Colon Carcinoma Metastatic in the Lung (tissue), 2 donors: ENCODE data around the gene KLHL2.

GRCh38 chr4:161650784-161651277 is 513.0 kb downstream of the FSTL5 start:
- PRO-cap, 2 experiments, result no peak in any of the 2 experiments

- PRO-cap, 2 experiments, result no peak in any of the 2 experiments
These were observed 34.3 kb downstream of the TMA16 start for GRCh38 chr4:163528678-163529271.

DNA sequence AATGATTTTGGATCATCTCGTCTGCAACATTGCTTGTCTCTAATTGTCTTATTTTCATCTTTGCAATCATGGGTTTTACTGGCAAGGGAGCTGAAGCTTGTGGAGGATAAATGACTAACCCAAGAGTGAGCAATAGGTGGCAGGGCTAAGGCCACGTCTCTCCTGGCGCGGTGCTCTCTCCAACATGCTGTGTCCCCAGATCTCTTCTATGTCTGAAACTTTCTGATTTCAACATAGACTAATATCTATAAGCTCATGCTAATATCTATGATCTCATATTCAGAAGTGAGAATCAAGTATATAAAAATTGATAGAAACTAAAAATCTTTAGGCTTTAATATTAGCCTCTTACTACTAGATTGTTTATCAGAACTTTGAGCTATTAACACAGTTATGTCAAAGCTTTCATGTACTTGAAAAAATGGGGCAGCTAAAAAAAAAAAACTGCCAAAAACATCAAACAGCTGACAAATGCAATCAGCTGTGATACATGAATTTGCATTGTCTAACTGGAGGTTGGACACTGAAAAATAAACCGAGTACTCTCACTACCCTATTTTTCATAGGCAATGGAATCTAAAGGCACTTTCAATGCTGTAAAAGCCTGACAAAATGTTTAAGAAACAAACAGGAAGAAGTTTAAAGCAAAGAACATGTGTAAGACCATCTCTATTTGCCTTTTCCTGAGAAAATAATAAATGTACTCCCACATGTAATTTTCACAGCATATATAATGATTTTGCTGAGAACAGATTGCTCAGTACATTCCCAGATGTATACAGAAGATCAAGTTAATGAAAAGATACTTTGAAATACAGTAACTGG is 169.2 kb downstream of the TMA16 start:
- PRO-cap, 2 experiments, result no peak in any of the 2 experiments

DNA sequence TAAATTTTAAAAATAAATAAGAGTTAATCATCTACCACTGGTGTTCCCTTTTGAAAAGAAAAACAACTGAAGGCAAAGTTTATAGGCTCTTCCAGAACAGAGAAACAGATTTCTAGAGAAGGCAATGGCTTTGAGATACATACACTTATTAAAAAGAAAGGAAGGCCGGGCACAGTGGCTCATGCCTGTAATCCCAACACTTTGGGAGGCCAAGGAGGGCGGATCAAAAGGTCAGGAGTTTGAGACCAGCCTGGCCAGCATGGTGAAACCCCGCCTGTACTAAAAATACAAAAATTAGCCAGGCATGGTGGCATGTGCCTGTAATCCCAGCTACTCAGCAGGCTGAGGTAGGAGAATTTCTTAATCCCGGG is 23.6 kb downstream of the TRIM75 start:
- PRO-cap, 2 experiments, result no peak in any of the 2 experiments

- PRO-cap, 2 experiments, result no peak in any of the 2 experiments
These were observed 23.9 kb upstream of the TMEM192 start for GRCh38 chr4:165136460-165136963.

DNA sequence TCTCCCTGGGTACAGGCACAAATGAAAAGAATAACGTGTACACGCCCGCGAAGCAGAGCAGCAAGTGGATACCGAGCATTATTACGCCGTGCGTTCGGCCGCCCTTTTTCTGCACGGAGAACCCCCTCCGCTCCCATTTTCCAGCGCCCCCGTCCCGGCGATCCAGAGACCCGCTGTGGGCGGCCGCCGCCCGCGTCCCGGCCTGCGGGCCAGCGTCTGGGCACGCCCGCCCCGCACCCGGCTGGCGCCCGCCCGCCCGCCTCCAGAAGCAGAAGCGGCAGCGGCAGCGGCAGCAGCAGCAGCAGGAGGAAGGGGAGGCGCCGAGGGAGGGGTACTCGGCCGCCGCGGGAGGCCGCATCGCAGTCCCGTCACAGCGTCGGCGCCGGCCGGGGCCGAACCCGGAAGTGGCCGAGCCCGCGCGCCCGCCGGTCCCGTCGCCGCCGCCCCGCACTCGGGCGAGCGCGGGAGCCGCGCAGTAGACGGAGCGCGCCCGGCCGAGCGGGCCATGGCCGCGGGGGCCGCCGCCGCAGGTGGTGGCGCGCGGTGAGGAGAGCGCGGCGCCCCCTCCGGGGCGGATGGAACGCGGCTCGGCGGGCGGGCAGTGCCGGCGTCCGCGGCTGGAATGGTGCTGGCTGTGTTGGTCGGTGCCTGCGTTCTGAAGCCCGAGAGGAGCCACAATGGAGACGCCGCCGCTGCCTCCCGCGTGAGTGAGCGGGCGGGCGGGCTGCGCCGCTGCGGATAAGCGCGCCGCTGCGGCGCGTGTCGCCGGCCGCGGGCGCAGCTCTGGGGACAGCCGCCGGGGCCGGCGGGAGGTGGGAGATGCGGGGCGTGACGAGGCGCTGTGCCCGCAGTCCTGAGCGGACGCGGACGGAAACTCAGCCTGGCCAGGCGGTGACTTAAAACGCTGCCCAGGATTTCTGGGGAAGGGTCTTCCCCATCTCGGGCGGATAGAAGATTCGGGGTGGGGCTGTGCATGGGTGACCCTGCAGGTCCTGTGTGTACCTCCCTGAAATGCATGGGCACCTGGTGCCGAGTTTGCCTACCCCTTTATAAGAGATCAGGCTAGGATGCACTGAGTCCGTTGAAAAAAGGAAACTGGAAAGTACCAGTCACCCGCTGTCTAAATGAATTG is at the start of gene KLHL2:
Gene KLHL2, plus strand, starts transcription at position 362 of the 1,132 bp plus-strand sequence.
- PRO-cap, 2 experiments, result peak in 2 of 2 experiments; most common plus-strand start position 458 of the sequence (in 1); most common minus-strand start position 264 of the sequence (in 2)

DNA sequence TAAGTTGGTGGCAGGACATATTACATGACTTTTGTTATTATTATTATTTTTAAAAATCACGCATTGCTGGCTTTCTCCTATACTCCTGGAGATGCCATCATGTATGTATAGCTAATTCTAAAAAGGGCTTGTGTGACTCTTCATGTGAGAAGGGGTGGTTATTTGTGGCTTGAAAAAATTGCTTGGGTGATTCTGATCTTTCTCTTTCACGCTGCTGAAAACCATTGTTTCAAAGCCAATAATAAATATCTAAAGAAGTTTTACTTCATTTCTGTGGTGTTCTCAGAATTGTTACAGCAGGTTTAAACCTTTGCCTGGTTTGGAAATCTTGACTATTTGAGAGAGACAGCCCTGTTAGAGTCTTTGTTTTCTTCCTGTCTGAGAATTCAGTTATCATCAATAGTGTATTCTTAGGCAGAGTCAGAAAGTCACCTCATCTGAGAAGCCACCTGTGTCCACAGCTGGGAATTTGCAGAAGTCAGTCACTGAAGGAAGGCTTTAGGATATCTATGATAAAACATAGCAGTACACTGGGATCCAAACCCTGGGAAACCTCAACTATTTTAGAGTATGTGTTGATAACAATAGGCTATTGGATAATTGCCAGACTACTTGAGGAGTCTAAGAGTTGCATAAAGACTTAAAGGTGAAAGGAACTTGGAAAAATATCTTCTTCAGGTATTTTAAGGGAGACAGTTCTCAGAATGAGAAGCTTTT is 8.6 kb downstream of the KLHL2 start:
- PRO-cap, 2 experiments, result no peak in any of the 2 experiments

- PRO-cap, 2 experiments, result peak in 1 of 2 experiments; most common plus-strand start chr4:165326947 (in 1)
These were observed 896 bp upstream of the MSMO1 start for GRCh38 chr4:165326462-165327084.

DNA sequence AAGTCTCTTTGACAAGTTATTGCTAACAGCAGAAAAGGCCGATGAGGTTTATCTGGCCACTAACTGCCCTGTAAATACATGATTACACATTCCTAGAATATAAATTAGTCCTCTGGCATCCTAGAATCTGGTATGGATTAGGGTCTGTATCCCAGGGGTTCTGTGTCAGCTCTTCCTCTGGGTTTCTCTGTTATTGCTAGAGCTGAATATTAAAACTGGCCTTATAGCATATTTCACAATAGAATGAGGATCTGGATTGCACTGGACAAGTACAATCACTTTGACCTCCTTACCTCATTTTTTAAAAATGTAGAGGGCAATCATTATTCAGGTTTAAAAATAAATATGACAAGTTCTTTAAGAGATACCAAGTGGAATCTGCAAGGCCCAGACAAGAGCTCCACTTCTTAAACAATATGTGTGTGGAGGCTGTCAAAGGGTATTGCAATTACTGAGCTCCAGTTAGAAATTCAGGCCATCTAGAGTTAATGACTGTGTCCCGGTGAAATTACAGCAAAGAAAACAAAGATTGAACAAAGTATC is 1.4 kb downstream of the PALLD start:
- PRO-cap, 2 experiments, result no peak in any of the 2 experiments

- PRO-cap, 2 experiments, result no peak in any of the 2 experiments
These were observed 72.2 kb downstream of the PALLD start for GRCh38 chr4:168568989-168569435.

- PRO-cap, 2 experiments, result no peak in any of the 2 experiments
These were observed 88.7 kb downstream of the PALLD start for GRCh38 chr4:168585438-168585967.

DNA sequence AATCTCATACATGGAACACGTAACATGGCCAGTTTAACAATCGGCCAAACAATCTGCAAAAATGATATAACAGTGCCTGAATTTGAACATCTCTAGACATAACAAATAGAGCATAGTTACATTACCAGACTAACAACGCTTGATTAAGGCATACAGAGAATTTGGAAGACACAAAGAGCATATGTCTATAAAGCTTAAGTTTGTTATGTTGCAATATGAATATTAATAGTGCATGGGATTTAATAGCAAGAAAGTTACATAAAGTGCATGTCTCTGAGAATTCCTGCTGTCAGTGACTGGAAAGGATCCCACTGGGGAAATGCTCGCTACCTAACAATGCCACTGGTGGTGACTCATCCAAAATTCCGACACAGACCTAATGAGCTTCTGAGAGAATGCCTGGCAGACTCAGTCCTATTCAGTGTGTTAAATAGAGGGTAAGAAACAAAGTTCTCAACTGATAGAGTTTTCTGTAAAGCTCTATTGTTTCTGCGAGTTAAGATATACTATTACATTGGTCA is 107.6 kb downstream of the PALLD start:
- PRO-cap, 2 experiments, result no peak in any of the 2 experiments

DNA sequence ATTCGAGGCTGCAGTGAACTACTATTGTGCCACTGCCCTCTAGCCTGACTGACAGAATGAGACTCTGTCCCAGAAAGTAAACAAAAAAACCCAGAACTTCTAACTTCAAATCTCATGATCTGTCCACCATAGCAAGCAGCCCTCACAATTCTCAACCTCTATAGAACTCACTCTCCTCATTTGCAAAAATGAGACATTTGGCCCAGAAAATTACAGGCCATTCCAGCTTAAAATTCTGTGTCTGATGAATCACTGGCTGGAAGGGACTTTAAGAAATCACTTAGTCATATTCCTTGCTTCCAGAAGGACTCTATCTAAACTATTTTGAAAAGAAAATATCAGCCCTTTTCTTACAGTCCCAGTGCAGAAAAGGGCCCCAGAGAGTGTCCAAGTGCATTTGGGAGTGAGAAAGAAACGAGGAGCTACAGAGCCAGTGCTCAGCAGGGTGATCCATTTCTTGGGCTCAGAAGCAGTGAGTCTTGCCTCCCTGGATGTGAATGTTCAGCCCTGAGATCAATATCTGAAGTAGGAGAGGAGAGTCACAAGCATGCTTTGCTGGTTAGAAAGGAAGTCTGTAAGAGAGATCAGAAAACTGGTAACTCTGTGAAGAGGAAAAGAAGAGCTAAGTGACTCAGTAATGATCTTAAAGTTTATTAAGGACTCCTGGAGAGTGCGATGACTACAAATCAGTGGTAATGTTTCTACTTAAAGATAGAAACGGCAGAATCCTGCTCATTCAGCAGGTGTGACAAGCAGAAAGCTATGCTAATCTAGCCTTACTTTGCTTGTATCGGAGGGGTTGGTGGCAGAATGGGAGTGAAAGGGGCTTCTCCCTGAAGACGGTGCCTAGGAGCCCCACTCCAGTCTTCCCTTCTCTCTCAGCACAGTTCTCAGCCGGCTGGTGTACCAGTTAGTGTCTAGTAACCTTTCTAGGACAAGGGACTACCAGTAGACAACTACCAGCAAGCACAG is 139.8 kb downstream of the PALLD start:
- PRO-cap, 2 experiments, result no peak in any of the 2 experiments

- PRO-cap, 2 experiments, result no peak in any of the 2 experiments
These were observed 168.8 kb downstream of the CBR4 start for GRCh38 chr4:168841175-168841729.

DNA sequence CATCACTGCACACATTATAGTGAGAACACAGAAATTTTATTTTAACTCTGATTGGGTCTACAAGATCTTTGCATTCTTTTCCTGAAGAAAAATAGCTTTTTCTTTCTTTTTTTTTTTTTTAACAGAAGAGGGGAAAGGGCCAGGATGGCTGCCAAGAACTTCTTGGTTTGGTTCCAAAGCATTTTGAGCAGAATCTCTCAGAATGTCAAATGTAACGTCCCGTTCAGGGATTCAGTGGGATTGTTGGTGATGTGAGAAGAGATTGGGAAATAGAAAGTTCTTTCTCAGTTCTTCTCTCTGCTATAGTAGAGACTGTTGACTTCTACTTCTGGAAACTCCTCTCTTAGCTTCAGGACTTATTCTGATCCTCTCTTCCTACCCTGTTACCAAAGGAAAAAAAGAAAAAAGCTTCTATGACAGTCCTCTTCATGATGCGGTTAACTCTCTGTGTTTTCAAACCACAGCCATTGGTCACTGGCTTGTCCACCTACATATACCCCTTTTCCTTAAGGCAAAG is 71.0 kb upstream of the CBR4 start:
- PRO-cap, 2 experiments, result no peak in any of the 2 experiments

DNA sequence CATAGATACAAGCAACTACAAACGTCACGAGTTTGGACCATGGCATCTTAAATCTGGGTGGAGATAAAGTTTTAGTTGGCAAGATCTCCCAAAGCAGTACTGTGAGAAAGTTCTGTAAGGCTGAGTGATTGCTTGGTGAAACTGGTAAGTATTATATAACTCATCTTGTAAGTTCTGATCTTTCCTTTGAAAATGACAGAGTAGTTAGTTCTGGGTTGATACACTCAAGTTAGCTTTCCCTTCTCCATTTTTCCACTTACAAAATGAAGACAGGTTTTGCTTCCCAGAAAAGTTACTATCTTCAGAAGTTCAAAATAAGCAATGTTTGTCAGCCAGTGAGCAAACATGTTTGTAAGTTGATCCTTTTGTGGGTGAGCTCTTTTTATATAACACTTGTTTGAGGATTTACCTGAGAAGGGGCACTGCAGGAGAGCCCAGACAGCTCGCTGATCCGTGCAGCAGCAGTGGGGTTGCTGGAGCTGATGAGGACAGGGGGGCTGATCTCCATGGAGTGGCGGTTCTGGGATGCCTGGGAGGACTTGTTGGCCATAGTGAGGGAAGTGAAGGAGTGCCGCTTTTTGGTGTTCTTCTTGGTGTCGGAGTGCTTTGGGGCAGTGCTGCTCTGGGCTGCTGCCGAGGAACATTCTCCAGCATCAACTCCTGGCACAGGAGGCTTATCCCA is 126.0 kb upstream of the CBR4 start:
- PRO-cap, 2 experiments, result no peak in any of the 2 experiments

DNA sequence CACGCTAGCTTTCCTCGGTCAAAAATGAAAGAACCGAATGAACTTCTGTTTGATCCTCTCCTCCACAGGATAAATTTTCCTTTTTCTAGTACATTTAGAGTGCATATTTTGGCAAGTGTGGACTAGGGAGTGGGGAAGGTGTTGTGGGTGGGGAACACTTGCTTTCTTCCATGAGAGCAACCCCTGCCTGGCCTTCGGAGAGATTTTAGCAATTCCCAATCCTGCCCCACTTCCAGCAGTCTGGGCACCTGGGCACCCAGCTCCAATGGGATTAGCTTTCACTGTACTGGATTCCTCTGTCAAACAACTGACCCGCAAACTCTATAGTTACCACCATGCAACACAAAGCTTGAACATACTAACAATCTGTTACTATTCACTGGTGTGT is 50.4 kb downstream of the SH3RF1 start:
- PRO-cap, 2 experiments, result no peak in any of the 2 experiments

GRCh38 chr4:169250862-169251285 is 19.9 kb downstream of the SH3RF1 start:
- PRO-cap, 2 experiments, result no peak in any of the 2 experiments

GRCh38 chr4:169259146-169259835 is 11.5 kb downstream of the SH3RF1 start:
- PRO-cap, 2 experiments, result no peak in any of the 2 experiments

GRCh38 chr4:169271854-169272140 is 1.0 kb upstream of the SH3RF1 start:
- PRO-cap, 2 experiments, result peak in 1 of 2 experiments; most common minus-strand start chr4:169271933 (in 1)